Myometrial cell (primary cell): ENCODE results near the gene SUV39H2.

DNA sequence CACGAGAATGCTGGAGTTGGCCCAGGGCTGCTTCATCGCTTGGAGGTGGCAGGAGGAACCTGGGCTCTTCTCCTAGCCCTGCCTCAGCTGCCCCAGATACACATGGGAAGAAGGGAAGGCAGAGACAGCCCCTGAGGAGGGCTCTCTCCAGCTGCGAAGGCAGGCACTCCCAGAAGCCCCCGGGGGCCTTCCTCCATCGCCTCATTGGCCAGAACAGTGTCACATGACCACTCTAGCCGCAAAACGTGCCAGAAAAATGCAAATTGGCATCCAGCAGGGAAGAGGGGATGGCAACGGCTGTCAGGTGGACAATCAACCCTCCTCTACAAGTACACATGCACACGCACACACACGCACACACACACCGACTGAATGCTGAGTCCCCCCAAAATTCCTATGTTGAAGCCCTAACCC, 217.8 kb upstream of the FRMD4A start:
- RAMPAGE, long total RNA = no peak

DNA sequence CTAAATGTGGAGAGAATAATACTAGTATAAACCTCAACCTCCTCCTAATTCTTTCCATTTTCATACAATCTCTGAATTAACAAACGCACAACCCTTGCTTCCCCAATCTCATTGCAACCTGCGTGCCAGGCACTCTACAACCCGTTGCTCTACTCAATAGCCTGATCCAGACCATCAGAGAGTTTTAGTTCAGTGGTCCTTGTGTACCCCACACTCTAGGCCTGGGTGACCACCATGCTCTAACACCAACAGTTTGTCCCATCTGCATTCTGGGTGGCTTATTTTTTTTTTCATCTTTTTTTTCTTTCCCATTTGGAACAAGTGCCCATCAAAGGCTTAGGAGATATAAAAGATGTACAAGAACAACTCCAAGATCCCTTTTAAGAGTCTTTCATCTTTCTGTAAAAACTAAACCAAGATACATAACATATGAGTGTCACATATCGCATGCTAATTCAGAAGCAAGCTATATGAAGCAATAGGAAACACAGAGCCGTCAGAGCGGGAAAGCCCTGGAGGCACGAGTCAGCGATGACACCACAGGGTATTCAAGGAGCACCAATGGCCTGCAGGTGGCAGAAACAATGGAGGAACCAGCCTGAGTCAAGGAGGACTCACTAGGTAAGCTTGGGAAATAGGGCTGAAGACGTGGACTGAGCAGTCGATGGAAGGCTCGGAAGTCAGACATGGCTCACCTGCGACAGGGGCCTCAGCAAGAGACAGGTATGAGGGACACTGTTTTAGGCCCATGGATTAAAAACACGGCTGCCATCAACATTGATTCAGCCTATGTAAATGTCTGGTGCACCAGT, 214.6 kb downstream of the FAM107B start:
- RAMPAGE, long total RNA = no peak

- RAMPAGE, long total RNA = no peak
Measured at GRCh38 chr10:14594535-14595446, 179.9 kb downstream of the FAM107B start.

- RAMPAGE, long total RNA = no peak
Measured at GRCh38 chr10:14618003-14618283, 156.8 kb downstream of the FAM107B start.

DNA sequence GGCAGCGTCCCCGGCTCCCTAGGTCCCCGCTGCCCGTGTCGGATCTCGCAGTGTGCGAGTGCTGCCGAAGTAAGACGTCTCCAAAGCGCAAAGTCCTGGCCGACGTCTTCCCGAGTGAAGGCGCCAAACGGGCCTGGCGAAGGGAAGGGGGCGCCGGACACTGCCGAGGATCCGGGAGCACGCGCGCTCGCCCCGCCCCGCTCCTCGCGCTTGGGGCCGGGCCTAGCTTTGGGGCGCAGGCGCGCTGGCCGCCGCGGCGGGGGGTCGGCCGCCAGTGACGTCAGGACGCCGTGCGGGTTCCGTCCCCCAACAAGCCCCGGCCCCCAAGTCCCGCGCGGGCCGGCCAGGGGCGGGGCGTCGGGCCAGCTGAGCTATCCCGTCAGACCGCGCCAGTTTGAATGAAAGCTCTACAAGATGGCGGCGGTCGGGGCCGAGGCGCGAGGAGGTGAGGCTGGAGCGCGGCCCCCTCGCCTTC, at the start of gene SUV39H2:
Gene SUV39H2, plus strand, starts transcription at position 392 of the 475 bp plus-strand sequence.
- RAMPAGE, long total RNA = start-site peak on the minus strand centred at position 170 of the sequence, 73 bp wide, 21 and 19 reads in 2 replicates; start-site peak on the plus strand centred at position 364 of the sequence, 68 bp wide, 69 and 160 reads in 2 replicates

DNA sequence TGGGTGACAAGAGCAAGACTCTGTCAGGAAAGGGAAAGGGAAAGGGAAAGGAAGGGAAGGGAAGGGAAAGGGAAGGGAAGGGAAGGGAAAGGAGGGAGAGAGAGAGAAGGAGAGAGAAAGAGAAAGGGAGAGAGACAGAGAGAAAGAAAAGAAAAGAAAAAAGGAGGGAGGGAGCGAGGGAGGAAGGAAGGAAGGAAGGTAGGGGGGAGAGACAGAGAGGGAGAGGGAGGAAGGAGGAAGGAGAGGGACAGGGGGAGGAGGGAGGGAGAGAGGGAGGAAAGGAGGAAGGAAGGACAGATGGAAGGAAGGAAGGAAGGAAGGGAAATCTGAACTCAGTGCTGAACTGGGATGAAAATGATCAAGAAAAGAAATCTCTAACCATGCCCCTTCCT, 32.3 kb downstream of the NMT2 start:
- RAMPAGE, long total RNA = no peak

GRCh38 chr10:15369481-15370718, 1.2 kb downstream of the FAM171A1 start:
- RAMPAGE, long total RNA = no peak

DNA sequence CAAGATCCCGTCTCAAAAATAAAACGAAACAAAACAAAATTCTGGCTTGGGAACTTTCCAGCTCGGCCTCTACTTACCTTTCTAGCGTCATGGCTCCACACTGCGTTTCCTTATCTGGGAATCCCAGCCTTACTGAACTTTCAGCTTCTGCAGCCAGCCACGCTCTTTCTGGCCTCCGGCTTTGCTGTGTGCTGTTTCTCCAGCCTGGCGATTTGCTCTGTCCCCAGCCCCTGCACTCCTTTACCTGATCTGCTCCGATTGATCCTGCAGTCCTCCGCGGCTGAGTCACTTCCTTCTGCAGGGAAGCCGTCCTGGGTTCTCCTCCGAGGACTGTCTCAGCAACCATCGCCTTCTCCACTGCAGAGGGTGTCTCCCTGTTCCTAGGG, 71.0 kb upstream of the FAM171A1 start:
- RAMPAGE, long total RNA = no peak

- RAMPAGE, long total RNA = no peak
Measured at GRCh38 chr10:16441391-16441838, 4.6 kb downstream of the PTER start.

DNA sequence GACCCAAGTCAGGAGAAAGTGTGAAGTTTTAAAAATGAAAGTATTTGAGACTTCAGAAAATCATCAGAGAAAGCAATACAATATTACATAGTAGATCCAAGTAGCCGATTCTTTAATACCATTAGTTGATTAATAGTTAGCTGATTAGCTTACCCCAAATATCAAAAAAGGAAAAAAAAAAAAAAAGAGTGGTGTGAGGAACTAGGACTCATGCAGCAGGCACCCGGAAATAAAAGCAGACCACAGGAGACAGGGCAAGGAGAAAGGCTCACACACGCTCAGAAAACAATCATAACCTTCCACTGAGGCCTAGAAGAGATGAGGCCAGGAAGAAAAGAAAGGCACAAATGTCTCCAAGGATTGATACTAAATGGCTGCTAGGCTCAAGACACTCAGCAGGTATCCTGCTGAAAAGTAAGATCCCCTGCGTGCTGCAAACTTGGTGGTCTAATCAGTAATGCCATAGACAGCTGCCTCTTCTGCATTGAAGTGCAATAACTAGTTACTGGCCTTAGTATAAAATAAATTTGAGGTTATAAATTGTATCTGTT, 25.9 kb downstream of the TRDMT1 start:
- RAMPAGE, long total RNA = no peak

GRCh38 chr10:17212698-17213348, 11.4 kb upstream of the TRDMT1 start:
- RAMPAGE, long total RNA = no peak

DNA sequence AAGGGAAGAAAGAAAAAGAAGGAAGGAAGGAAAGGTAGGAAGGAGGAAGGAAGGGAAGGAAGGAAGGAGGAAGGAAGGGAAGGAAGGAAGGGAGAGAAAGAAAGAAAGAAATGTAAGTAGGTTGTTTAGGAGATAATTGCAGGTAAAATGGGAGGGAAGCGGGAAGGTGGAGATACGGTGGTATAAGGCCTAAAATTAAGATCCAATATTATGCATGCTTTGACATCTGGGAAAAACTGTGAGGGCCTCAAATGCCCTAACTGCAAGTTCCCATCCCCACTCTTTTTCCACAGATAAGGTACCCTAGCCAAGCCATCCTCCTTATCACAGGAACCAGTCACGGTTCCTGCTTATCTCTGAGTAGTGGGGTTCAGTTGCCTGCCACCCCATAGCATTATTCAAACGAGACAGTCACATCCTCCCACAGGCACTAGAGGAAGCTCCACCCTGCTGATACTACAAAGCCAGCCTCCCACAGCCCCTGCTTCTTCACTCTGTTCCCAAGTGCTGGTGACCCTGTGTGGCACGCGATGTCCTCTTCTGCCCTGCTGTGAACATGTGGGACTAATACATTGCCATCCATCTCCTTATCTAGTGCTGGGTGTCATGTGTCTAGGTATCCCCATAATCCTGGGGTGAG, 28.6 kb downstream of the ST8SIA6 start:
- RAMPAGE, long total RNA = no peak

DNA sequence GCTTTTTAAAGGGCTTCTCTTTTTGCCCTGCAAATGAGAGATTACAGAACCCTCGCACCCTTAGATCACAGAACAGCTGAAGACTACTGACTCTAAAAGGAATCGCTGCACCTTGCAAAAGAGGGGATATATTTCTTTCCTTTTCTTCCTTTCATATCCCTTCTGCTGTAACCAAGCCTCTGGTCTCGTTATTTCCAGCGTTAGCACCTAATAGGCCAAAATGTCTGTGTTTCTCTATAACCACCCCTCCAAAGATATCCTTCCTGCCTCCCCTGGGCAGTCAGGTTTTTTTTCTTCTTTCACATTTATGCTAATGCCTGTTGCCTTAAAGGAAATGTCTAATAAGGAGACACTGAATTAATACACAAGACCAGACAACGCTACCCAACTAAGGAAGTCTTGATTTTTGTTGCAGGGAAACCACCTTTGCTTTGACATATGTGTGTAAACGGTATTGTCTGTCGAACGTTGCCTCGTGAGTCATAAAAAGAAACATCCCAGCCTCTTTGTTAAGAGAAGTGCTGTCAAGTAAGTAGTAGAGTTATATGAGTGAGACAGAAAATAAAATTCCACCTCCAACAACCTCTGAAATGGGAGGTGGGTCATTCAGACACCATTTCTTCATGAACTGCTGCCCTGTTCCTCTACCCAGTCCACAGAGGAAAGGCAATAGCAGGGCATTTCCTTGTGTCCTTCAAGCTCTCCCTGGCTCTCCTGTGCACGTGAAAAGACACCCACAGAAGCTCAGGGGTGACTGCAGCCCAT, 10.4 kb downstream of the ST8SIA6 start:
- RAMPAGE, long total RNA = no peak

DNA sequence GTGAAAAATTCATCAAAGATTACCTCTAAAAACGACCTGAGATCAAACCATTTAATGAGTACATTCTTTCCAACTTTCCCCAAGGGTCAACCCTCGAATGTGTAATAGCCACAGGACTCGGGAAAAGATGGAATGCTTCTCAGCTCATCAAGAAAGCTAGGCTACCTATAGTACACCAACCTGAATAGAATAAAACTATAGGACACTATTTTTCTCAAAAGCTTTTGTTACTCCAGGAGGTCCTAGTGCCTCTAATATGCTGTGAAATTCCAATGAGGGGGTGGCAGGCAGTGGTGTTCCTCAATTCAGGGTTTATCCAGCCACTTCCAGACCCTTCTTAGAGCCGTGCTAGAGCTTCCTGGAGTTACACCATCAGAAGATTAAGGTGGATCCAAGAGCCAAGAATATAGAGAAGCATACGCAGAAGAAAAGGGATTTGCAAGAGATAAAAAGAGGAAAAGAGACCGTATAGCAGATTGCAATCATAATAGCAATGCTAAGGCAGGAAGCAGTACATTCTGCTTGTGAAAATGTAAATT, 2.4 kb downstream of the ST8SIA6 start:
- RAMPAGE, long total RNA = no peak

- RAMPAGE, long total RNA = no peak
Measured at GRCh38 chr10:17454995-17455699, 752 bp upstream of the ST8SIA6 start.

DNA sequence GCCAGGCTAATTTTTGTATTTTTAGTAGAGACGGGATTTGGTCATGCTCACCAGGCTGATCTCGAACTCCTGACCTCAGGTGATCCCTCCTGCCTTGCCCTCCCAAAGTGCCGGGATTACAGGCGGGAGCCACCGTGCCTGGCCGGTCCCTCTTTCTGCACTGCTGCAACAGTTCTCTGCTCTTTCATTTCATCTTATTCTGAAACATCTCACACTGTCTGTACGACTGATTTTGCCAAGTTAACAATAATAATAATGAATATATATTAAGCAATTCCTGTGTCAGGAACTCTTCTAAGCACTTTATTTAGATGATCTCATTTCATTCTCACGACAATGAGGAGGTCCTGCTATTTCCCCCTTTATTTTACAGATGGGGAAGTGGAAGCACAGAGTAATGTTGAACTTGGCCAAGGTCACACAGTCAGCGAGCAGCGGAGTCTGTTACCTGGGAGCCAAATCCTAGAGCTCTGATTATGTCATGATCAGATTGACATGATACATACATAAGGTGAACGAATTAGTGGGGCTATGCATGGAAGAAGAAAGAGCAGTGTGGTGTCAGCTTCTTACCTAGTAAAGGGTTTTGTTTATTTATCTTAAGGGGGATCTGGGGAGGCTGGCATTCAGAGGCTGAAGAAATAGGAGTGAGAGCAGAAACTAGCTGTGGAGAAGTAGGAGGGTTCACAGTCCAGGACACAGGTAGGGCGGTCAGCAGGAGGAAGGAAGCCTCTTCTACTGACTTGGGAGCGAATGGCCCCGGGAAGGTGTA, 5.9 kb downstream of the MRC1 start:
- RAMPAGE, long total RNA = no peak

- RAMPAGE, long total RNA = no peak
Measured at GRCh38 chr10:18240546-18241068, 100.4 kb downstream of the CACNB2 start.

DNA sequence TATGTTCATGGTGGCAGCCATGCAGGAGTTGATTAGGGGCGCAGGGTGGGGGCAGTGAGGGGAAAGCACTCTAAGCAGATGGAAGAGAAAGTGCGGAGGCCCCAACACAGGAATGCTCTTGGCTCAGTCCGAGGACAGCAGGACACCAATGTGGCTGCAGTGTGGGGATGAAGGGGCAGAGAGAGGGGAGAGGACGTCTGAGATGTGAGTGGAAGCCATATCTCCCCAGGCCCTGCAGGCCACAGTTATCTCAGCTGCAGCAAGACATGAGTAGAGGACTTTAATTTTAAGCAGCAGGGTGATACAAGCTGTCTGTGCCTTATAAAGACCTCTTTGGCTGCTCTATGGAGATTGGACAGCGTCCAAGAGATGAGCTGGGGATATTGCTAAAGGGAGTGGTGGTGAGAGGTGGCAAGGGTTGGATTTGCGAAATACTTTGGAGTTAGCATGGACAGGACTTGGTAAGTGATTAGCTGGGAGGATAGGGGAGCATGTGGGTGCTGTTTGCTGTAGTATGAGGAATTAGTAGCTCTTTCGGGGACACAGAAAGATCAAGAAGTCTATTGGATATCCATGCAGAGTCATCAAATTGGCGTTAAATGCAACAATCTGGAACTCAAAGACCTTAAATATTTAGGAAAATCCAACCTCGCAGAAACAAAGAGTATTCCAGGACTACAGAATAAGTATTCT, 191.8 kb downstream of the CACNB2 start:
- RAMPAGE, long total RNA = no peak

- RAMPAGE, long total RNA = no peak
Measured at GRCh38 chr10:18400356-18401414, 250.7 kb downstream of the NSUN6 start.

DNA sequence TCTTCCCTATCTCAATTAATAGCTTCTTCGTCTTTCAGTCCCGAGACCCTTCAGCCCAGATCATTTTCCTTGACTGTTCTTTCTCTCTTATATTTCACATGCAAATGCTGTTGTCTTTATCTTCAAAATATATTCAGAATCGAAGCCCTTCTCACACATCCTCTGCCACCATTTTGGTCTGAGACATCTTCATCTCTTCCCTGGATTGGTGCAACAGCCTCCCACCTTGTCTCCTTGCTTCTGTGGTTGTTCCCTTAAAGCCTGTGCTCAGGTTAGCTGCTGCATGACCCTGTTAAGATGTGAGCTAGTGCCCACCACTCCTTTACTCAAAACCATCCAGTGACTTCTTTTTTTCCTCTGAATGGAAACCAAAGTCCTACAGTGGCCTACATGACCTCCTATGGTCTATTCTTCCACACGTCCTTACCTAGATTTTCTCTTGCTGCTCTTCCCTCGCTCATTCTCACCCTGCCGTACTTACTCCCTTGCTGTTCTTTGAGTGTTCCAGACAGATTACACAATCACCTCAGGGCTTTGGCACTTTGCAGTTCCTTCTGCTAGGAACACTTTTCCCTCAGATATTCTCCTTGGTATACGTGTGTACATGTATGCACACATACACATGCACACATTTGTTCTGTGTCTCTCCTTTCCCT, 131.0 kb downstream of the NSUN6 start:
- RAMPAGE, long total RNA = no peak